H9 (cell line): ENCODE results near the genes NIN, ABHD12B and CNIH1.

DNA sequence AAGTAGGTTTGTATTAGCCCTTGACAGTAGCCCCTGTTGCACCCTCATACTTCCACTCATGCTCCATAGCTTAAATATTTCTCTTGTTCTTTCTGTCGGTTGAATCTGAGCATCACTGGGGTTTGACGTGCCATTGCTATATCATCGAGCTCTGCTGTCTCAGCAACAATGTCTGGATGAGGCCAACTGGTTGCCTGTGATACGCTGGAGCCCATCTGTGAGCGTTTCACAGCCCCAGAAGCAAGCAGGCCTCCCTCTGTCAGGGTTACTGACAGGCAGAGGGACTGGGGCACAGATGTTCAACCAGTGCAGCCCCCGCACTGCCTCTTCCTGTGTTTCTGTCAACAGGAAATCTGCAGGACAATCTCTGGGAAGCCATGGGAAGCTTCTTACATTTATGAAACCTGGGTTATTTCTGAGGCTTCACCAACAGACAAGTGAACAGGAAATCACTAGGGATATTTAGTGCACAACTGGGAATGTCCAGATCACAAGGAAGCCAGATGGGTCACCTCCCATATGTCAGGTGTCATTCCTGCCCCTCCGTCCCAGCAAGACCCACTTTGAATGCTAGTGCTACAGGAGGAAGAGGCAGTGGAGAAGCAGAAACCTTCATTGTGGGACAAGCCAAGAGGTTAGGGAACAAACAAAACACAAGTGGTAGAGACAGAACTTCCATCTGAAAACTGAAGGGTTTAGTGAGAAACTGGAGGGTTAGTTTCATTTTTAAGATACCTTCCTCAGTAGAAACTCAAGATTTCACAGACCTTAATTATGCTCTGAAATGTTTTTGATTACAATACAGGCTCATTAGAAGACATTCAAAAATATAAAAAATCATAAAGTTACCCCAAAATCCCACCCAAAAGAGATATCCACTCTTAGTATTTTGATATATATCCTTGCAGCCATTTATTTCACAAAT is 24.1 kb downstream of the DMAC2L start:
- PRO-cap = no peak

- PRO-cap = no peak
Measured at GRCh38 chr14:50363746-50364351, 32.8 kb downstream of the CDKL1 start.

DNA sequence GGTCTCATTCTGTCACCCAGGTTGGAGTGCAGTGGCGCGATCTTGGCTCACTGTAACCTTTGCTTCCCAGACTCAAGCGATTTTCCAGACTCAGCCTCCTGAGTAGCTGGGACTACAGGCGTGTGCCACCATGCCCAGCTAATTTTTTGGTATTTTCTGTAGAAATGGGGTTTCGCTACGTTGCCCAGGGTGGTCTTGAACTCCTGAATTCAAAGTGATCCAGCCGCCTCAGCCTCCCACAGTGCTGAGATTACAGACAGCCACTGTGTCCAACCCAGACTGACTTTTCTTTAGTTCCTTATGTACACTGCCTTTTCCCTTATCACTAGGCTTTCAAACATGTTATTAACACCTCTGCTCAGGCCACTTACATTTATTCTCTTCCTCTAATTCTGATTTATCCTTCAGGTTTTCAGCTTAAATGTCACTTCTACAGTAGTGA is 63.1 kb upstream of the CDKL1 start:
- PRO-cap = no peak

GRCh38 chr14:50677423-50677952 is 9.4 kb upstream of the SAV1 start:
- PRO-cap = no peak

- PRO-cap = no peak
Measured at GRCh38 chr14:50829692-50829903, 1.4 kb downstream of the NIN start.

DNA sequence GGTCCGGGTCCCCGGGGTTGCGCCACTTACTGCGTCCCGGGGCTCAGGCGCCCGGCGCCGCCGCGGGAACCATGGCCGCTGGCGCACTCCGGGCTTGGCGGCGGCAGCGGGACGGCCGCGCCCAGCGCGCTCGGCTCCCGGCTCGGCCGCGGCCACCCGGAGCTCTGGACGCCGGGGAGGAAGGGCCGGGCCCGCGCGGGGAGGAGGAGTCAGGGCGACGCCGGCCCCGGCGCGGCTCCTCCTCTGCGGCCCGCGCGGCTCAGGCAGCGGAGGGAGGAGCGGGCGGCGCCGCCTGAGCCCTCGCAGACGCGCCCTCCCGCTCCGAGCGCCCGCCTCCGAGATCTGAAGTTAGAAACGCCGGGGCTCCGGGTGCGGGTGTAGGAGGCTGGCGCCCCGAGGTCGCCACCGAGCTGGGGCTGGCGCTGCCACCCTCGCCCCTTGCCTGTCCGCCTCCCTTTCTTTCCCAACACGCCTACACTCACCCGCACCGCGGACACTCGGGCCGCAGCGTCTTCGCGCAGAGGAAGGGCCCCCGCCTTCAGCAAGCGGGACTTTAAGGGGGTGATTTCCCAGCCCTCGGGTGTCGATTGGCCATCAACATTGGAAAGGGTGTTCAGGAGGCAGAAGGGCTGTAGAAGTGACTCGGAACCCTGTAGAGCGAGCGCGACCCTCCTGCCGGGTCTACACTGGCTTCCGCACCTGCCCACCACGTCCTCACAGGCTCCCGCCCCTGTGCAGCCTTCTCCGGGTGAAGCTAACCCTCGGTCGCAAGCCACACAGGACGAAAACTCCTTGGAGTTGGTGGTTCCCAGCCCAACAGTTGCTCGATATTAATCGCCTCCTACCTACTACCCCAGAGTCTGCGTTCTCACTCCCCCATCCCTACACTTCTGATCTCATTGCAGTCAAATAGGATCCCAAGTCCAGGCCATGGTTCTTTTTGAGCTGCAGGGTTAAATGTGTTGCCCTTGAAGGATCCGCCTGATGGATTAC is at the start of gene NIN:
NIN (minus strand) TSS at position 187 of the 993 bp plus-strand sequence.
- PRO-cap = bidirectional peak, plus-strand start at position 351 of the sequence, minus-strand start at position 166 of the sequence

GRCh38 chr14:50871861-50872308 is at the start of gene ABHD12B:
Gene ABHD12B (plus strand): TSS chr14:50872053.
- PRO-cap = bidirectional peak, plus-strand start at chr14:50872163, minus-strand start at chr14:50872044

- PRO-cap = unidirectional peak, minus-strand start at chr14:50945122
Measured at GRCh38 chr14:50945052-50945448, 767 bp upstream of the PYGL start.

- PRO-cap = no peak
Measured at GRCh38 chr14:51029301-51029571, 65.7 kb downstream of the TRIM9 start.

- PRO-cap = no peak
Measured at GRCh38 chr14:51650671-51651112, 1.0 kb upstream of the FRMD6 start.

GRCh38 chr14:51862225-51863023 is 2.0 kb downstream of the GNG2 start:
- PRO-cap = no peak

DNA sequence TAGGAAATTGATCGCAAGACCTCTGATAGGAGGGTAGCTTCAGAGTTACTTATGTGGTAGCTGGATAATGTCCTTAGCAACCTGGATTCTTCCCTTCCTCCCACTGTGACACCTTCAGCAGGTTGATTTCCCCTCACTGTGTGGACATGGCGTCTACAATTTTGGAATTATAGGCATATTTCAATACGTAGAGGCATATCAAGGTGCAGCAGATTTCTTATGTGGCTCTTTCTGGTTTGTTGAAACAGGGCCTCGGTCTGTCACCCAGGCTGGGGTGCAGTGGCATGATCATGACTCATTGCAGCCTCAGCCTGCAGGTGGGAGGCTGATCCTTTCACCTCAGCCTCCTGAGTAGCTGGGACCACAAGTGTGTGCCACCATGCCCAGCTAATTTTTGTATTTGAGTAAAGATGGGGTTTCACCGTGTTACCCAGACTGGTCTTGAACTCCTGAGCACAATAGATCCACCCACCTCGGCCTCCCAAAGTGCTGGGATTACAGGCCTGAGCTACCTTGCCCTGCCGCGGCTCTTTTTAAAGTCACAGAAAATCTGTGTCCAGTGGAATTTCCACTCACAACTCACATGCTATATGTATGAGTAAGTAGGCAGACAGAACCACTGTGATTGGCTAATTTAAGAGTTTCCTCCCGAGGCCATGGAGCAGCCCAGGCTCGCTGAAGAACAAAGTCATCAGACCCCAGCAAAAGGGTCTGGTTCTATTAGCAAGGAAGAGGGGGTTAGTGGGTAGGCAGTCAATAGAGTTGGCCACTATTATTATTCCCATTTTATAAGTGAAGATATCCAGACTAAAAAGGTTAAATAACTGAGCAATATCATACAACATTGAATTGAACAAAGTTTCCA is 9.1 kb downstream of the GNG2 start:
- PRO-cap = no peak

GRCh38 chr14:51872474-51873000 is 12.1 kb downstream of the GNG2 start:
- PRO-cap = no peak

GRCh38 chr14:51963214-51963789 is 26.0 kb upstream of the RTRAF start:
- PRO-cap = no peak

- PRO-cap = bidirectional peak, plus-strand start at chr14:51989518, minus-strand start at chr14:51989376
Measured at GRCh38 chr14:51989195-51989454, 221 bp upstream of the RTRAF start.

GRCh38 chr14:52175896-52176458 is 91.5 kb upstream of the PTGDR start:
- PRO-cap = no peak

DNA sequence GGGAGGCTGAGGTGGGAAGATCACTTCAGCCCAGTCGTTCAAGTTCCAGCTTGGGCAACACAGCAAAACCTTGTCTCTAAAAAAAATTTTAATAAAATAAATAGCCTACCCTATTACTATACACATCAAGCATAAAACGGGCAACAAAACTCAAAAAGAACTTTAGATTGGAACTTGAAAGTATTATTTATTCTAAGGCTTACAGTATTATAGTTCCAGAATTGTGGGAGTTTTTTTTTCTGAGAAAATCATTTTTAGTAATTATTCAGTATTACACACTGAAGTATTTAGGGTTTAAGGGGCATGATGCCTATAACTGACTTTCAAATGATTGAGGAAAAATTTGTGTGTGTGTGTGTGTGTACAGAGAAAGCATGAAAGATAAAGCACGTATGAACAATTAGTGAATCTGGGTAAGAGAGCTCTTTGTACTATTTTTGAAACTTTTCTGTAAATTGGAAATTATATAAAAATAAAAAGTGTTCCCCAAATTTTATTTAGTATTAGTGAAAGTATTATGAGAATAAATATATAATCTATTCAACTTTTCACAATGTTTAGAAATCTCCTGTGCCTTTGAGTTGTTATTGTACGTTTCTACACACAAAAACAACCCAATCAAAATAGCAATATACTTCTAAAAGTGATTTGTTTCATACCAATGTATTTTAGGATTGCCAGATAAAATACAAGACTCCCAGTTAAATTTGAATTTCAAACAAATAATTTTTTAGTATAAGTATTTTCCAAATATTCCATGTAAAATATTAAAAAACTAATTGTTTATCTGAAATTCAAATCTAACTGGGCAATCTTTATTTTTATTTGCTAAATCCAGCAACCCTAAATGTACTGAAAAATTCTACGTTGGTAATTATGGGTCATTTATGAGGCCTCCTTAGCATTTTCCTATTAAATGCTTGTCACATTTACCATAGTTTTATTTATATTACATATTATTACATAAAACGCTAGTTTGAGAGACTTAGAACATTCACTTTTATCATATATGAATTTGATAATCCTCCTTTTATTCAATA is 52.7 kb downstream of the ERO1A start:
- PRO-cap = no peak

DNA sequence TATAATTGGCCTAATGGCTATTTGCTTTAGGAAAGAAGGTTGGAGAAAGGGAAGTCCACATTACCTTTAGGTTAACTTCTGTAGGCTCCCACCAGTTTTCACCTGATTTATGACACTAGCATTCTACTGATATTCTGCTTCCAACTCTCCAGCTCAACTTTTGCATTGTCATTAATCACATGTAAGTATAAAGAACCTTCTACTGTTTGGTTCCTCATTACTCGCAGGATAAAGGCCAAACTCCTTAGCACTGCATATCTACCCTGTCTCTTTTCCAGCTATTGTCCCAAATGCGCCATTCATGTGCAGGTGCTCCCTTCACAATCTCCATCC is 3.4 kb downstream of the DDHD1 start:
- PRO-cap = no peak

- PRO-cap = bidirectional peak, plus-strand start at chr14:53355922, minus-strand start at chr14:53355675
Measured at GRCh38 chr14:53355528-53356206, 202.5 kb upstream of the DDHD1 start.

GRCh38 chr14:54440805-54441858 is at the start of gene CNIH1:
Gene CNIH1 (minus strand): TSS chr14:54441374.
- PRO-cap = bidirectional peak, plus-strand start at chr14:54441112, minus-strand start at chr14:54440917; bidirectional peak, plus-strand start at chr14:54441296, minus-strand start at chr14:54441337